ENCODE results near the genes MEF2D and CRABP2.

DNA sequence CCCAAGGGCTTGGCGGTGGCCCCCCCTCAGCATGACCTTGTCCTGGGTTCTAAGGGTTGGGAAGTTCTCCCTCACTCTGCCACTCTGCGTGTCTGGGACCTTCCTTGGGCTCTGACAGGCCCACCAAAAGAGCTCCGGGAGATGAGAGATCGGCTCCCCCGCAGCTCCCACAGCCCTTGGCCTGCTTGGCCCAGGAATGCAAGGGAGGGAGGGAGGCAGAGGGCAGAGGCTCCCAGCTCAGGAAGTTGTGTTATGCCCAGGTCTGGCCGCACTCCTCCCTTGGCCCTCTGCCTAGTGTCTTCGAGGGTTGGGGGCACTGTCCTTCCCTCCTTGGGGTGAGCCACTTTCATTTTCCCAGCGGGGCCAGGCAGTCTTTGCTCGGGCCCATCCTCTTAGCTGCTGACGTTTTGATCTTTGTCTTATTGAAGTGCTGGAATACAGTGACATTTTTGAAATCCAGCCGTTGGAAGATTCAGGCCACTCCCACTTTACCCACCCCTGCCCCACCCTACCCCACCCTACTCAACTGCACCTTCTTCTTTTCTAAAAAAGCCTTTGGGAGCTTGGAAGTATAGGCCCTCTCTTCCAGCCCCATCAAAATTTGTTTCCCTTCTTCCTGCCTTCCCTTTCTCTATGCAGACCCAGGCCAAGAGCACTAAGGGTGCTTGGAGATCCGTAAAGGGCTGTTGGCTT is 1.5 kb downstream of the LMNA start:
- PRO-cap = bidirectional peak, plus-strand start at position 343 of the sequence, minus-strand start at position 113 of the sequence; bidirectional peak, plus-strand start at position 546 of the sequence, minus-strand start at position 394 of the sequence

- PRO-cap = bidirectional peak, plus-strand start at chr1:156126555, minus-strand start at chr1:156126215
Measured at GRCh38 chr1:156126102-156126879, 11.8 kb downstream of the LMNA start.

DNA sequence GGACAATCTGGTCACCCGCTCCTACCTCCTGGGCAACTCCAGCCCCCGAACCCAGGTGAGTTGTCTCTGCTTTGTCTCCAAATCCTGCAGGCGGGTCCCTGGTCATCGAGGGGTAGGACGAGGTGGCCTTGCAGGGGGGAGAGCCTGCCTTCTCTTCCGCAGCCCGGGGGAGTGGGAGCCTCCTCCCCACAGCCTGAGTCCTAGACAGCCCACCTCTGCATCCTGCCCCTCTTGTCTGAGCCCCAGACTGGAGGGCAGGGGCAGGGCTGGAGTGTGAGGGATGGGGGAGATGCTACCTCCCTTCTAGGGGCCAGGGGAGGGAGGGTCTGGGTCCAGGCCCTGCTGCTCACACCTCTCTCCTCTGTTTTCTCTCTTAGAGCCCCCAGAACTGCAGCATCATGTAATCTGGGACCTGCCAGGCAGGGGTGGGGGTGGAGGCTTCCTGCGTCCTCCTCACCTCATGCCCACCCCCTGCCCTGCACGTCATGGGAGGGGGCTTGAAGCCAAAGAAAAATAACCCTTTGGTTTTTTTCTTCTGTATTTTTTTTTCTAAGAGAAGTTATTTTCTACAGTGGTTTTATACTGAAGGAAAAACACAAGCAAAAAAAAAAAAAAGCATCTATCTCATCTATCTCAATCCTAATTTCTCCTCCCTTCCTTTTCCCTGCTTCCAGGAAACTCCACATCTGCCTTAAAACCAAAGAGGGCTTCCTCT is 14.5 kb upstream of the SEMA4A start:
- PRO-cap = no peak

- PRO-cap = unidirectional peak, plus-strand start at chr1:156141508
Measured at GRCh38 chr1:156140760-156141647, 12.4 kb upstream of the SEMA4A start.

DNA sequence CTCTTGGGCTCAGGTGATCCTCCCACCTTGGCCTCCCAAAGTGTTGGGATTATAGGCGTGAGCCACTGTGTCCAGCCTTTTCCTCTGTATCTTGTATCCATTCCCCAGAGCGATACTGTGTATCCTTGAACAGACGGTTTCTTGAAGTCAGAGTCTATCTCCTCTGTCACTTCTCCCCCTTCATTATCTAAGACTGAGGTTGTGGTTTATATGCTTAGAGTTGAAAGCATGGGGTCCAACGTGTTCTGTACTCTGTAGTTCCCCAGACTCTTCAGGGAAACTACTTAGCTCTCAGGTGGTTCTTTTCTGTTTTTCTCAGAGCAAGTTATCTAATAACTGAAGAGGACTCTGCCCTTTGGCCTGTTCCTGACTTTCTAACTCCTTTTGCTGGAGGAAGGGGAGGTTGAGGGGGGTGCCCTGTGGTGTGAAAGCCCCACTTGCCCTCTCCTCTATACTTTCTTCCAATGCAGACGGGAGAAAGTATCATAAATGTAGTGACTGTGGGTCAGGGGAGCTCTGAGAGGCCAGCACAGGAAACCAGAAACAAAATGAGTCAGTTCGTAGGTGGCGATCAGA is 4.9 kb downstream of the SLC25A44 start:
- PRO-cap = no peak

DNA sequence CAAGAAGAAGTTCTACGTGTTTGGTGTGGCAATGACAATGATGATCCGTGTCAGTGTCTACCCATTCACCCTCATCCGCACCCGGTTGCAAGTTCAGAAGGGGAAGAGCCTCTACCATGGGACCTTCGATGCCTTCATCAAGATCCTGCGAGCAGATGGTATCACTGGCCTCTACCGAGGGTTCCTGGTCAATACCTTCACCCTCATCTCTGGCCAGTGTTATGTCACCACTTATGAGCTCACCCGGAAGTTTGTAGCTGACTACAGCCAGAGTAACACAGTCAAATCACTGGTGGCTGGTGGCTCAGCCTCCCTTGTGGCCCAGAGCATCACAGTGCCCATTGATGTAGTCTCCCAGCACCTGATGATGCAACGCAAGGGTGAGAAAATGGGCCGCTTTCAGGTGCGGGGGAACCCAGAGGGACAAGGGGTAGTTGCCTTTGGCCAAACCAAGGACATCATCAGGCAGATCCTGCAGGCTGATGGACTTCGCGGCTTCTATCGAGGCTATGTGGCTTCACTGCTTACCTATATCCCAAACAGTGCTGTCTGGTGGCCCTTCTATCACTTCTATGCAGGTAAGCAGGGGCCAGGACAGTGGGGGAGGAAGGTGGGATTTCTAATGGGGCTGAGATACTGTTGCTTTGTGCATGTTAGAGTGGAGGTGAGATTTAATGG is 6.1 kb downstream of the SLC25A44 start:
- PRO-cap = no peak

GRCh38 chr1:156214135-156214892 is 1.5 kb downstream of the PMF1 start:
- PRO-cap = no peak

DNA sequence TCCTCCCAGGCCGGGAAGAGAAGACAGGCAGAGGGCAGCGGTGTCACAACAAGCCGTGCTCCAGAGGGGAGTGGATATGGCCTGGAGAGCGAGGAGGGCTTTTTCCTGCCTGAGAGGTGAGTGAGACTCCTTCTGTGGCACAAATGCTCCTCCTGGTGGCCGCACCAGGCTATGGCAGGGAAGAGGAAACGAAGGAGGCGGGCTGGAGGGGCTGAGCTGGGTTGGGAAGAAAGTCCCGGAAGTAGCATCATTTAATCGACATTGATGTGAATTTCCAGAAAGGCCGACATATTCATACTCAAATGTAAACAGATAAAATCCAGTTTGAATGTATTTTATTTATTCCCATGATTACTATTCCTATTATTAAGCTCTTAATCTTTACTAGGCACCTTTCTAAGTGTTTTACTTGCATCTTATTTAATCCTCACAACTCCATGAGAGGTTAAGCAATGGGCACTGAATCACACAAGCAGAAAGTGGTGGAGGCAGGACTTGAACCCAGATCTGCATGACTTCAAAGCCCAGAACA is 54.7 kb downstream of the MEF2D start:
- PRO-cap = no peak

DNA sequence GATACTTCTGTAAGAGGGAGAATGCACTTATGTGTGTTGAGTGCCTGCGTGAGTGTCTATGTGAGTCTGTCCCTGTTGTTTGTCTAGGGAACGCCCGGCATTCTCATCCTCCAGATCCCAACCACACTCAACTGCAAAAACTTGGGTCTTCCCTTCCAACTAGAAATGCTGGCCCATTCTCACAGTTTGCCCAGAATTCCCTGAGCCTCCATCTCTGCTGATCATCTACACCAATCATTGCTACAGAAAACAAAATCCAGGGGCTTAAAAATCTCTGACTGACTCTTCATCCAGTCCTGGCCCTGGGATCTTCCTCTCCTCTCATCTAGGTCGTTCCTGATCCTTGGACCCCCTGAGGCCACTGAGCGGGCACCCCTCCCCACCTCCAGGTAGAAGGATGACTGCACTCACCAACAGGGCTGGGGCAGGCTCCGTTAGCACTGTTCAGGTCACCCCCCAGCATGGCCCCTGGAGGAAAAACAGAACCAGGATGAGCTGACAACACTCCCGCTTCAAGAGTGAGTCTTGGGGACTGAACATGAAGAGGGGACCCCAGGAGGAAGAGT is 21.6 kb downstream of the MEF2D start:
- PRO-cap = no peak

- PRO-cap = no peak
Measured at GRCh38 chr1:156491593-156492251, 8.9 kb downstream of the MEF2D start.

GRCh38 chr1:156496108-156496973 is 4.2 kb downstream of the MEF2D start:
- PRO-cap = no peak

DNA sequence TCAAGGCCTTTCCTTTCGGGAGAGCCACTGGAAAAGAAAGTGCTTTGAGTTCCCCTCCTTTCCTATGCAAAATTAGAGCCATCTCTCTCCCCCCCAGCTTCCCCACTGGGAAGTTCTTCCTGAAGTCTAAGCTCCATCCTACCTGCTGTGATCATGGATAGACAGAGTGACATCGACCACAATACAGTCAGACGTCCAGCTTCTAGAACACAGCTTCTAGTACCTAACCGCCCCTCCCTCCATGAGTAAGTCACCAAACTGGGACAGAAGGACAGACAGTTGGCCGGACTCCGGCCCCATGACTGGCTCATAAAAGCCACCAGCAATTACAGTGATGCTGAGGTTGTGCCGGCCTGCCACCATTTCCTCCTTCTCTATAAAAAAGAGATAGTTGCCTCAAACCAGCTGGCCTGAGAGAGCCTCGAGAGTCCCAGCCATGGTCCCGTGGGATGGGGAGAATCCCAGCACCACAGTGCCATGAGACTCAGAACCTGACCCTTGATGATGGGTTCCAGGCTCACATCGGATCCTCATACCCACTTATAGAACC is 3.5 kb downstream of the MEF2D start:
- PRO-cap = no peak

GRCh38 chr1:156500228-156500855 is at the start of gene MEF2D:
TSS of gene MEF2D (minus strand) at chr1:156500775.
- PRO-cap = bidirectional peak, plus-strand start at chr1:156501102, minus-strand start at chr1:156500740

DNA sequence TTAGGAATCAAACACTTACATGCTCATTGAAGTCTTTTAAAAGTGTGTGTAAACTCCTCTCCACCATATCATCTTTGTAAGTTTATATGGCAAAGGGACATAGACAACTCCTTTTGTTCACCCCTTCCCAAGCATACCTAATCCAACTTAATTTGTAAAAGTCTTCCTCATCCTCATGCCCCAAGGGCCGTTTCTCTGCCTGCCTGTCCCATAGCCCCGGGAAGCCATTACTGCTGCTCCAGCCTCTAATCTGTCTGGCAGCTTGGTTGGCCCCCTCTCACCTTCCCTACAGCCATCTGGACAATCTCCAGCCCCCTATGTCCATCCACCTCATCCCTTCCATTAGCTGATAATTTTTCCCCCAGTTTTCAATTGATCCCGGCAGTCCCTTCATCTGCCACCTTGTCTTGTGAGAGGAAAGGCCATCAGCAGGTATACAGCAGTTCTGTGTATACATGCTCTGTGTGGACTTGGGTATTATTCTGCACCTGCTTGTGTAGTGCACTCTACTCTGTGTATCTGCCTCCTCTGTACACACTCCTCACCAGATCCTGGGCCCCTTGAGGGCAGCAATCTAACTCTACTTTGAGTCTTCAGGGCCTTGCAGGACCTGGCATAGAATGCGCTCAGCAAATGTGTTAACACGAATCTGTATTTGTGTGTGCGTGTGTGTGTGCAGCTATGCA is 3.6 kb upstream of the MEF2D start:
- PRO-cap = no peak

DNA sequence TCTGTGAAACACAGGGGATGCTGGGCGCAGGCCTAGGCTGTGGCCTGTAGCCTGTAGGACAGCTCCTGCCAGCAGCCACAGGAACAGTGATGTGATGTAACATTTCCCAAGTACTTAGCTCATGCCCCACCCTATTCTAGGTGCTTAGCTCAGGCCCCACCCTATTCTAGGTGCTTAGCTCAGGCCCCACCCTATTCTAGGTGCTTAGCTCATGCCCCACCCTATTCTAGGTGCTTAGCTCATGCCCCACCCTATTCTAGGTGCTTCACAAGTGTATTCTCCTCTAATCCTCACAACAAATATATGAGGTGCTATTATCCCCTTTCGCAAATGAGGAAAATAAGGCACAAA is 4.6 kb upstream of the NAXE start:
- PRO-cap = no peak

- PRO-cap = no peak
Measured at GRCh38 chr1:156594862-156596135, 3.7 kb downstream of the NAXE start.

- PRO-cap = no peak
Measured at GRCh38 chr1:156638061-156638741, 3.7 kb upstream of the BCAN start.

DNA sequence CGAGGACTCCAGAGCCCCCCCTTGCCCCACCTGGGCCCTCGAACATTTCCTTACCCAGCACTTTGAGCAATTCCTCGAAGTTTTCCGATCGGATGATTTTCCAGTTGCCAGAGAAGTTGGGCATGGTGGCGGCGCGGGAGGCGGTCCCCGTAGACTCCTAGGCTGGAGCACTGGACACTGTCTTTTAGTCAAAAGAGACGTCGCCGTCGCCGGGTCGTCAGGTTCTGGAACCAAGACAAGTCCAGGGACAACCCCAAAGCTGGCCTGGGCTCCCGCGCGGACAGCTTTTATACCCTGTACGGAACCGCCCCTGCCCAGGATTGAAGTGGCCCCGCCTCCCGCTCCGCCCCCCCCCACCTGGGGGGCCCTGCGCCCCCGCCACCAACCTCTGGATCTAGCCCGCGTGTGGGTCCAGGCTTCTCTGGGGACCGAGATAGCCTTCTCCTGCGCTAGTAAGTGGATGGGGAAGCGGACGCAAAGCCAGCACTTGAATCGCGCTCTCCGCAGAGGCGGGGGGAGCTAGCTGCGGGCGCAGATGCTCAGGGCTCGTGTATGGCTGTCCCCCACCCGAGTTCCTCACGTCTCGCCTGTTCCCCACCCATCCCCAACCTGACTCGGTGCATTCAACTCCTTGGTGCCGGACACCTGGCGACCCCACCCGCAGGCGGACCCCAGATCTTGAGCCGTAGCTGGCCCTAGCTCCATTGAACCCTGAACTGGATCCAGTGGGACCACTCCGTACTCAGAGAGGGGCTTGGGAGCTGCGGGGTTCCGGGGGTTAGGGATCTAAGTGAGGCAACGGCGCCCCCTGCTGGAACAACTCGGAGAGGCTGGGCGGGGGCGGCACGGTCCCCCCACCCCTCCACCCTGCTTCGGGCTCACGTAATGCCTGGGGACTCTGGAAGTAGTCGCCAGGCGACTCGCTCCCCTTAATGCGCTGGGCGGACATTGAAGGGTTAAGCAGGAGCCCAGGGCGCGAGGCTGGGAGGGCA is at the start of gene CRABP2:
TSS of gene CRABP2 (minus strand) at position 261 of the 992 bp plus-strand sequence.
- PRO-cap = unidirectional peak, minus-strand start at position 159 of the sequence

DNA sequence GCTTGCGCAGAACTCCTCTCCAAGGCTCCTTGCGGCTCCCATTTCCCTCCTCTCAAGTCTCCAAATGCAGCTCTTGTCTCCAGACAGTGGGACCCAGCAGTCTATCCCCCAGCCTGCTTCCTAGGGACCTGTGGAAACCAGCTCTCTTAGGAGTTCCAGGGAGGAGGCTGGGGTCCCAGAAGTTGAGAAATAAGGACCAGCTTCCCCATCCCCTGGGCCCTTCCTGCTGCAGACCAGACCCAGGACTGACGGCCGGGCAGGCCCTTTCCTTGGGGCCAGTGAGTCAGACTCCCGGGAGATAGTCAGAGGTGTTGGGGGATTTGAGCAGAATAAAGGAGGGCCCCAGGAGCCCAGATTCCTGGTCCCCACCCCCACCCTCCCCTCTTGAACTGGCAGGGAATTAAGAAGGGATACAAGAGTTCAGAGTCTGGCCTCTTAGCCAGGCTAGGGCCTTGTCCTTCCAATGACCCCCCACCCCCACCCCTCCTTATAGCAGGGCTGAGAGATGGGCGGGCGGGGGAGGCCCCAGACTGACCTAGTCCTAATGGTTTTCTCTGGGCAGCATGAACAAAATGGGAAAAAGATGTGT is 5.5 kb upstream of the CRABP2 start:
- PRO-cap = no peak

DNA sequence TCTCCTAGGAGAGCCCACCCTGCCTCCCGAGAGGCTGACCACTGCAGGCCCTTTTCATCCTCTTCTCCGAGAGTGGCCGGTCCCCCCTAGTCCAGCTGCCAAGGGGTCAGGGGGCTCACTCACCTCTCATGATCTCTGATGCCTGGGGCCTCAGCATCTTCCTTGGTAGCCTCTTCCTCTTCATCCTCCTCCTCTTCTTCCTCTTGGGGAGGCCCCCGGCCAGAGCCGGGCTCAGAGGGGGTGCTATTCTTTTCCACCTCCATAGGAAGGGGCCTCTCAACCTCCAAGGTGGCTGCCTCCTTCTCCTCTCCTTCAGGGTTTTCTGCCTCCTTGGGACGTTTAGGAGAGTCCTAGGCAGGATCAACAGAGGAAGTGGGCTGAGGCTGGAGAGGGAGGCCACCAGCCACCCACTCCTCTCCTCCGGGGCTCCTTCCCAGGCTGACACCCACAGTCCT is 2.7 kb upstream of the MRPL24 start:
- PRO-cap = no peak